HTERT-HM (cell line): ENCODE measurements around a stretch of chr18.

DNA sequence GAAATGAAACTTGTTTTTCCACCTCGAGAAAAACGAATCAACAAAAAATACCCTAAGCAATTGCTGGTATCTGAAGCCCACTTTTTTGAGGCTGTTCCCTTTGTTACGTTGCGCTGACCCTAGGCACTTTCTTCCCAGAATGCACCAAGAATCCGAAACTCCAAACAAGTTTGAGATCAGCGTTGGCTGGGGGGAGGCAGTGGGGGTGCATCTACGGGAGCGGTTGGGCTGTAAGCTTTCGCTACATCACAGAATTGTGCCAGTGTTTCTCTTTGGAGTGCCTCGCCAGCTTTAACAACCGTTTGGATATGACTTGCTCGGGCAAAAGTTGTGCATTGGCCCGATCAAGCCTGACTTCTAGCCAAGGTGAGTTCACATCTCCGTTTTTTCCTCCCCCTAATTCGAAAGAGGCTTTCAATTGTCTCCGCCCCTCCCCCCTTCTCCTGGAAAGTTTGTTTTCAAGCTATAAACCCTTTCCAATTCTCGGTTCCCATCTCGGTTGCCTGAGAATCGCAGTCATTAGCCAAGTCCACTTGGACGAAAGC is 2.5 kb upstream of the TGIF1 start:
- RRBS: no CpG with 5 or more reads among the region's 20 CpGs

- RRBS: no CpG with 5 or more reads among the region's 38 CpGs
Measured at GRCh38 chr18:3452213-3452969, 2.4 kb downstream of the TGIF1 start.

DNA sequence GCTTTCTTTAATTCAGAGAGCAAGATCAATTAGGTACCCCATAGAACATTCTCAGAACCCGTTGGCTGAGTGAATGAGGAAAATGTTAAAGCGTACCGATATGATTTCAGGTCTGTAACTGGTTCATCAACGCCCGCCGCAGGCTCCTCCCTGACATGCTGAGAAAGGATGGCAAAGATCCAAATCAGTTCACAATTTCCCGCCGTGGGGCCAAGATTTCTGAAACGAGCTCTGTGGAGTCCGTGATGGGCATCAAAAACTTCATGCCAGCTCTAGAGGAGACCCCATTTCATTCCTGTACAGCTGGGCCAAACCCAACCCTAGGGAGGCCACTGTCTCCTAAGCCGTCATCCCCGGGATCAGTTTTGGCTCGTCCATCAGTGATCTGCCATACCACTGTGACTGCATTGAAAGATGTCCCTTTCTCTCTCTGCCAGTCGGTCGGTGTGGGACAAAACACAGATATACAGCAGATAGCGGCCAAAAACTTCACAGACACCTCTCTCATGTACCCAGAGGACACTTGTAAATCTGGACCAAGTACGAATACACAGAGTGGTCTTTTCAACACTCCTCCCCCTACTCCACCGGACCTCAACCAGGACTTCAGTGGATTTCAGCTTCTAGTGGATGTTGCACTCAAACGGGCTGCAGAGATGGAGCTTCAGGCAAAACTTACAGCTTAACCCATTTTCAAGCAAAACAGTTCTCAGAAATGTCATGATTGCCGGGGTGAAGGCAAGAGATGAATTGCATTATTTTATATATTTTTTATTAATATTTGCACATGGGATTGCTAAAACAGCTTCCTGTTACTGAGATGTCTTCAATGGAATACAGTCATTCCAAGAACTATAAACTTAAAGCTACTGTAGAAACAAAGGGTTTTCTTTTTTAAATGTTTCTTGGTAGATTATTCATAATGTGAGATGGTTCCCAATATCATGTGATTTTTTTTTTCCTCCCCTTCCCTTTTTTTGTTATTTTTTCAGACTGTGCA is 7.6 kb downstream of the TGIF1 start:
- RRBS: no CpG with 5 or more reads among the region's 20 CpGs

DNA sequence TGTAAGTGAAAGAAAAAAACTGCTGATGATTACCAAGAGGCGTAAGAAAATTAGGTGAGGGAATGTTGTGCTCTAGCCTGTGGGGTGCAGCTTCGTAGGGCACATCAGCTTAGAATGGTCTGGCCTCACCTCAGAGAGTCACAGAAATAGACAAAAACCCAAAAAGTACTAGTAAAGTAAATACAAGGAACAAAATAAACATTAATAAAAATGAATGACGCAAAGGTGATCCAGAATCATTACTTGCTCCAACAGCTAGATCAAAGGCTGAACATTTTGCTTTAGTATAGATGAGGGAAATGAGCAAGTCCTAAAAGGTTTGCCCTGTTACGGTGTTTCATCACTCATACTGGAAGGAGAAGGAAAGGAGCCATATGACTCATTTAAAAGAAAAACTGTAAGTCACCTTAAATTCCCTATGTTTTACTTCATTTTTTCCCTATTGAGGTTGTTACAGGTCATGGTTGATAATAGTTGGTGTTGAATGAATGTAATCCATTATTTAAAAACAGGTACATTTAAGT is 9.4 kb downstream of the TGIF1 start:
- RRBS: no CpG with 5 or more reads among the region's 4 CpGs

GRCh38 chr18:3495566-3496116 is 45.7 kb downstream of the TGIF1 start:
- RRBS: no CpG with 5 or more reads among the region's 7 CpGs

DNA sequence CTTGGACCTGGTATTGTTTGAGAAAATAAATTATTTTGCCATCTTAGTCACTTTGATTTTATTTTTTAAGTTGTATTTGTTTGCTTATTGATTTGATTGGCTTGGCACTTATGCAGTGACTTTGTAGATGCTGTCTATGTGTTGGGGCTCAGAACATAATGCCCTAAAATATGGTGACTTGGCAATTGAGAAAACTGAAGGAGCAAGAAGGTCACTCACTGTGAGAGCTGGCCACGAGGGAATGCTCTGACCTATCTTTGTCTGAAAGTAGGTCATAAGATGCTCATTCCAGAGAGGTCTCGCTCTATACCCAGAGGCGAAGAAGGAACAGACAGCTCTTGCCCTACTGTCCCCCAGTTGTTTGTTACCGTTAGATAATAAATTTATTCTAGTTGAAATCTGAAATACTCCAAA is 158.5 kb downstream of the TGIF1 start:
- RRBS: no CpG with 5 or more reads among the region's 4 CpGs

GRCh38 chr18:3620660-3621359 is 170.8 kb downstream of the TGIF1 start:
- RRBS: no CpG with 5 or more reads among the region's 11 CpGs

DNA sequence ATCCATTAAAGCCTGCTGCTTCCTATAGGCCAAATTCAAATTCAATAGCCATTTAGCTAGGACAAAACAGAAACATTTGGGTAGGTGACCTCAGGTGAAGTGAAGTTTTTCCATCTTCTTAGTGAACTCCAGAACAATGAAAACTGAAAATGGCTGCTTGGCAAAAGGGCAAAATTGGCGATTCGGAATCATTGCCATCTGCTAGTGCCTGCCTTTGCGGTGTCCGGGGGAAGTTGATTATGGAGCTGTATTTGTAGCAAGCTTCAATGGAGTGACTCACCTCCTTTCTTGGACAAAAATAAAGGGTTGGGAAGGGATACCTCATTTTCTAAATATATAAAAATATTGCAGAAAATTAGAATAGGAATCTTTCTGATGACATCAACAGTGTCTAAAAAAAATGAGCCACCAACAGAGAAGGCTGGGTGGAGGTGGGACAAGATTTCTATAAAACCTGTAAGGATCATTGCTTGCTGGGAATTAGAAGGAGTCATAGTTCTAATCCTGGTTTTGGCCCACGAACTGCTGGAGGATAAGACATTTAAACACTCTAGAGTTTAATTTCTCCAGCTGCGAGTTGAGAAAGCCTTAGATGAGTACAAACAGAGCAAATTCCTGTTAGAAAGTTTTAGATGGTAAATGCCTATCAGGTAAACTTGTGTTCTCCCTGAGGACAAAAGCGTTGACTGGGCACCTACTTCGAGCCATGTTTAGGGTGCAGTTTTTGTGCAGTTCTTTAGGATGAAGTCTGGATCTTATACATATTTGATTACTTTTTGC is 460.7 kb downstream of the TGIF1 start:
- RRBS: no CpG with 5 or more reads among the region's 8 CpGs

- RRBS: no CpG with 5 or more reads among the region's 2 CpGs
Measured at GRCh38 chr18:3912639-3912917, 462.6 kb downstream of the TGIF1 start.

DNA sequence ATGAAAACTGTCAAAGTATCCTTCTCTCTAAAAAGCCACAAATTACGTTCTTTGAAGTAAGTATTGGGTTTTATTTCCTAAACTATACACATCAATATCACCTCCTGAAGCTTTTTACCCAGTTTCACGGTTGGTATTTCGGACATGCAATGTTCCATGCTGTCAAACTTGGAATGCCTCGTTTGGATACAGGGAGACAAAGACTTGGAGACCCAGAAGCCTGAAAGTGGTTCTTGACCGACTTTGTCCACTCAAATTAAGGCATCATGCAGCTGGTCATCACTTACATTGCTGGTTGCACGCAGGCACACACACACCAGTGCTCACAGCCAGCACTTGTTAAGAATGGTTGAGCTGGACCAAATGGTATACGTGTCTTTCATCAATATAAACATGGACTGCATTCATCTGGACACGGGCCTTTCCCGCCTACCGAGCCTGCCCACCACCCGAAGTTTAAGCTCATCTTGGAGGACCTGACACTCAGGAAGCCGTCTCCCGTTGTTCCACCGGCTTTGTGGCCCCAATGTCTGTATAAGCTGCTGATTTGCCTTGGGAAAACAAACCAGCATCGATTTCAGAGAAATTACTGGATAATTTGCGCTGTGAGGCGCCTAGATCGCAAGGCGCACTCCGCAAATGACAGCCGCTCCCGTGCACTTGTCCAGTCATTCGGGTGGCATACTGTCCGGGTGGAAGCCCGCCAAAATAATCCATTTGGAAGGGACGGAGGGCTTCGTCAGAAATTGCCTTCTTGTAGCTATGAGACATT is 40.0 kb upstream of the AKAIN1 start:
- RRBS: no CpG with 5 or more reads among the region's 27 CpGs

DNA sequence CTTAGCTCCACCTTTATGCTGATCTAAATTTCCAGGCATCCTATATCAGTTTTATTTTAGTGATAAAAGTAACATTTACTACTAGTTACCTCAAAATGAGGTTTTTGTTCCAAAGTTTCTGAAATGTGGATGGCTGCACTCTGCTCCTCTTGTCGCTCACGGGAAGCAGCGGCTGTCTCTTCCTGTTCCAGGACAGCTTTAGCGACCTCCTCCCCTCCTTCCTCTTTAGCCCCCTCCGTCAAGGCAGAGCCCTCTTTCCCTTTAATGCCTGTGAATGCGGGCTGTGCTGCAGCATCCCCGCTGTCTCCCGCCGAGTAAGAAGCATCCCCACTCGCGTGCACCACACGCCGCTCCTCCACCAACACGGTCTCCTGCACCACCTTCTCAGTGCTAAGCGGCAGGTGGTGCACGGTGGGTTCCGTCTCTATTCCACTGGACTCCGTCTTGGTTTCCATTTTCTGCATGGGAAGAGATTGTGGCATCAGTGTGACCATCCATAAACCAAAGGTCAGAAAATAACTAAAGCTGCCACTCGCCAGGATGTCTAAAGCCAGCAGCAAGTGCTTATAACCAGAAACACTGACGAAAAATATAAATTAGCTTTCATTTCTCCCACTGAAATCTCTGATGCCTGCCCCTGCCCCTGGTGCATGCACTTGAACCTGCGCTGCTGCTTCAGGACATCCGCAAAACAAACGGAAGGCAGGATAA is 101.6 kb upstream of the ZBTB14 start:
- RRBS: no CpG with 5 or more reads among the region's 23 CpGs

DNA sequence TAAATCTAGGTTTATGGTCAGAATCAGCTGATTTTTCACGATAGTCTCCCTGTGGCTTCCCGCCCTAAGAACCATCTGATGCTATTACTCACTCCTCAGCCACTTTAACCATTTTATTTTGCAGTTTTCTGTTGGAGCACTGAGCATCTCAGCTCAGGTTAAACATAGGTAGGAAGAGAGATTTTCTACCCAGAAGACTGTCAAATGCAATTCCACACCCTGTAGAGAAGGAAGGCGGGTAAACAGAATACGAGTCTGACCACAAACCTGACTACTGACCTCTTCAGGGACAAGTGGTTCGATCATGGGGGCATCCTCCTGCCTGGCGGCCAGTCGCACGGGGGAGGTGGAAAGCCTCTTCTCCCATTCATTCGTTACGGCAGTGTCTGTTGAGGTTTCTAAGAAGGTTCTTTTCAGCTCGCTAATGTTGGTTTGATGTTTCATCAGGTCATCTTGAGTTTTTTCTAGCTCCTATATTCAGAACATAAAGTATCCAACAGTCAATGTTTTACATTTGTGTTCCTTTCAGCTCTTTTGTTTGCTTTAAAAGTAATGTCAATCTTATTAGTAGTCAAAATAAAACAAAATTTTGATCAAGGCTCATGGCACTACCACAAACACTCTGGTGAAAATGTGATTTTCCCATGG is 111.1 kb upstream of the ZBTB14 start:
- RRBS: no CpG with 5 or more reads among the region's 11 CpGs

- RRBS: no CpG with 5 or more reads among the region's 15 CpGs
Measured at GRCh38 chr18:5433649-5434224, 110.1 kb downstream of the EPB41L3 start.

GRCh38 chr18:5466230-5466803 is 77.5 kb downstream of the EPB41L3 start:
- RRBS: no CpG with 5 or more reads among the region's 6 CpGs

DNA sequence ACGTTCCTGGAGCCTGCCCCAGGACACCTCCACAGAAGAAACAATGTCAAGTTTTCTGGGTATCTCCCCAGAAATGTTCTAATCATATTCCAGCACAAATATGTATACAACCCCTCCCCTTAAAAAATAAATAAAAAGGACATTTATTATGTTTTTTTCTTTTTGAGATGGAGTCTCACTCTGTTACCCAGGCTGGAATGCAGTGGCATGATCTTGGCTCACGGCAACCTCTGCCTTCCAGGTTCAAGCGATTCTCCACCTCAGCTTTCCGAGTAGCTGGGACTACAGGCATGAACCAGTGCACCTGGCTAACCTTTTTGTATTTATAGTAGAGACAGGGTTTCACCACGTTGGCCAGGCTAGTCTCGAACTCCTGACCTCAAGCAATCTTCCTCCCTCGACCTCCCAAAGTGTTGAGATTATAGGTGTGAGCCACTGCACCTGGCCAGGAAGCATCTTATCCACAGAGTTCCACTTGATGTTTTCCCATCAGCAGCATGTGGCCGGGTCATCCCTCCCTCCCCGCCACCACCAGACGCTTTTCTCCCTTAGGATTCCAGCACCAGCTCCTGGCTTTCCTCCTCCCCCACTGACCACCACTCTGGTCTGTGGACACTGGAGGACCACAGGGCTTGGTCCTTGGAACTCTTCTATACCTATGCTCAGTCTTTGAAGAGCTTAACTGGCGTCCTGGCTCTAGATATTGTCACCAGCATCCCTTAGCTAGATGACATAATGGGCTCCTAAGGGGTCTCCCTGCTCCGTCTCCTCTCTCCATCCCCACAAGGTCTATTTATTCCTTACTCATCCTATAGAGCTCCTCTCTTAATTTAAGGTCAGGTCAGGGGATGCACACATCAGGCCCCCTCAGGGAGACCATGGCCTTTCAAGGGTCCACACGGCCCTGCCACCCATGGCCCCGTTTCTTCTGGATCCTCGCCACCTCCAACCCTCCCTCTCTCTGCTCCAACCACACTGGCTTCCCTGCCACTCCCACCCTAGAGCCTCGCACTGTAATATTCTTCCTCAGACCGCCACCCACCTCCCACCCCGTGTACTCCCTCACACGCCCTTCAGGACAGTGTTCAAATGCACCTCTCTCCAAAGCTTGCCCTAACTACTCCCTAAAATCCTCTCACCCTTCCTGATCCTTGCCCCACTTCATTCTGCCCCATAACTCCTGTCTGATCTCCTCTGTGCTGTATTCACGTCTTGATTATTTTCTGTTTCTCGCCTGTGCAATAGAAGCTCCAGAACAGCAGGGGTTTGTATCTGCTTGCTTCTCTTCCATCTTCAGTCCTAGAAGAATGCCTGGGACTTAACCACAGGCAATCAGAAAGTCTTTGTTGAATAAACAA is 26.0 kb downstream of the EPB41L3 start:
- RRBS: no CpG with 5 or more reads among the region's 21 CpGs

DNA sequence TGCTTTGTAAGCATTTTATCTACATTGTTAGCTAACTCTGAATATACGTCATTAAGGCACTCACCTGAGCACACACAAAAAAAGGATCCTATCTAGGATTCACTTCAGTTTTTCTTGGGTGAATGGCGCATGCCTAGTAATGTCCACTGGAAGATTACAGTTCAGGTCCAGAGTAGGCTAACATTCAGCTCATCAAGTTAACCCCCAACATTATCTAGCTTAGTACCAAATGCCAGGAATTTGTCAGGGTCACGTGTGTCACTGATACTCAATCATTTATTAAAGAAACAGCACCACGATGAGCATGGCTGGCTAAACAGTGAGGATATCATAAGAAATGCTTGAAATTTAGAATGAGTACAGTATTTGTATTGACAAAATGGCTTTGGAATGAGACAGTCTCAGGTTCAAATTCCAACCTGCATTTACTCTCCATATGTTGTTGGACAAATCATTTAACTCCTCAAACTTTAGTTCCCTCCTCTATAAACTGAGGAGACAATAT is 22.6 kb downstream of the EPB41L3 start:
- RRBS: no CpG with 5 or more reads among the region's 4 CpGs

- RRBS: no CpG with 5 or more reads among the region's 9 CpGs
Measured at GRCh38 chr18:5556433-5557136, 12.8 kb upstream of the EPB41L3 start.

DNA sequence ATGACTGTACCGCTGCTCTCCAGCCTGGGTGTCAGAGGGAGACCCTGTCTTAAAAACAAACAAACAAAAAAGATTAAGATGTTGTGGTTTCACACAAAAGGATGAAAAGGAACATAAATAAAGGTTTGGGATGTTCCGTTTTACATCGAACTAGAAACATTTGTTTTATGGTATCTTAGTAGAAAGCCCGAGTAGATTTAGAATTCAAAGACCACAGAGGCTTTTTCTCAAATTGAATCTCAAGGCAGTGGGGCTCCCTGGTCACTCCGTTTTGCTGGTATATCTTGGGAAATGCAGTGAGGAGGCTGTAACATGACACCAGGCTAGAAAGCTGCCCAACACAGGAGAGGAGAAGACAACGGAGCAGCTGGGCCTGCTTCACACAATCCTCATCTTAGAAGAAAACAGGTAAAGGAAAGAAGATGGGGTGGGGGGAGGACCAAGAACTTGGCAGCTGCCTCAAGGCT is 38.2 kb upstream of the EPB41L3 start:
- RRBS: no CpG with 5 or more reads among the region's 6 CpGs

- RRBS: no CpG with 5 or more reads among the region's 4 CpGs
Measured at GRCh38 chr18:5583159-5583574, 39.4 kb upstream of the EPB41L3 start.

GRCh38 chr18:5630130-5630922 is 86.5 kb upstream of the EPB41L3 start:
- RRBS: 3% methylated on average over 21 of the region's 67 CpGs